ENCODE results near the gene CHRNA5.

GRCh38 chr15:78147402-78147870 lies 1.7 kb upstream of the IDH3A start:
- RRBS = no CpG with 5 or more reads among the region's 6 CpGs

- RRBS = 4% methylated on average over 40 of the region's 64 CpGs
Observed at GRCh38 chr15:78149439-78150340, 528 bp downstream of the IDH3A start.

GRCh38 chr15:78306375-78306948 lies 7.1 kb upstream of the SKIC8 start:
- RRBS = no CpG with 5 or more reads among the region's 6 CpGs

GRCh38 chr15:78501920-78502532 lies 5.4 kb upstream of the HYKK start:
- RRBS = no CpG with 5 or more reads among the region's 6 CpGs

DNA sequence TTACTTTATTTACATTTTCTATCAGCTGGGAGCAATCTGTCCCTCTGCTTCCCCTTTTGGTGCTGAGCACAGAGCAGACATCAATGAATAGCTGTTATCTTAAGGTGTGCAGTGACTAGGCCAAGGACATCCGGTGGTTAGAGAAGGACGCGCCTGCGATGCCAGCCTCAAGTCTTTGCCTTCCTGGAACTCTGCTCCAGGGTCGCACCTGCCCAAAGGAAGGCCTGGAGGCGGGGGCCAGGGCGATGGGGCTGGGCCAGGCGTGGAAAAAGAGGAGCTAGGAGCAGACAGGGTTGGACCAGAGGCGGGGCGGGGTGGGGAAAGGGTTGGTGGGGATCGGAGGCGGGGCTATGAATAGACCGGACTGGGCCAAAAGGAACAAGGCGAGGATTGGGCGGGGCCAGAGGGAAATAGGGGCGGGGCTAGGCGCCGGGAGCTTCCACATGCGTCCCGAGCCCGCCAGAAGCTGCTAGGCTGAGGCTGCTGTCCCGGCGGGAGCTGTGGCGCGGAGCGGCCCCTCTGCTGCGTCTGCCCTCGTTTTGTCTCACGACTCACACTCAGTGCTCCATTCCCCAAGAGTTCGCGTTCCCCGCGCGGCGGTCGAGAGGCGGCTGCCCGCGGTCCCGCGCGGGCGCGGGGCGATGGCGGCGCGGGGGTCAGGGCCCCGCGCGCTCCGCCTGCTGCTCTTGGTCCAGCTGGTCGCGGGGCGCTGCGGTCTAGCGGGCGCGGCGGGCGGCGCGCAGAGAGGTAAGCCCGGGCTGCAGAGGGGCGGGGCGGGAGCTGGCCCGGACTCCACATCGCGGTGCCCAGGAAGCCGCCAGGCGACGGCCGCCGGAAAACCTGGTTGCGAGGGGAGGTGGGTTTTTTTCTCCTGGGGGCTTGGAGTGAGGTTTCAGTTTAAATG lies at the start of gene CHRNA5:
Gene CHRNA5, plus strand, starts transcription at position 442 of the 904 bp plus-strand sequence.
- RRBS = 4% methylated on average over 17 of the region's 75 CpGs

GRCh38 chr15:78761348-78762194 lies 49.7 kb downstream of the ADAMTS7 start:
- RRBS = no CpG with 5 or more reads among the region's 12 CpGs

DNA sequence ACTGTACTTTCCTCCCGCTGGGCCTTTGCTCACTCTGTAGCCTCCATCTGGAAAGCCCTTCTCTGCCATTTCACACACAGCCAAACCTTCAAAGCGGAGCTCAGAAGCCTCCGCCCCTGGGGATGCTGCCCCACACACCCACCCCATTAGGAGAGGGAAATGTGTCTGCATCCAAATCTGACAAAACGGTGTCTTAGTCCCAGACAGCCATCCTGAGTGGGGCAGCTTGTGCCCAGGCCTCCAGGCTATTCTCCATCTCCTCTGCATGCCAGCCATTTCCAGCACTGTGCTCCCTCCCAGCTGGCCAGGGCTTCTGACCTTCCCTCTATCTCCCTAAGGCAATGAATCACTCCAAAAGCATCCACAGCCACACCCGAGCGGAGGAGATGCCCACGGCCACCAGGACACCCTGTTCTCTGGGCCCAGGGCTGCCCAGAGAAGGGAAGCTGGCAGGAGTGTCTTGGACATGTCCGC lies 13.0 kb downstream of the ADAMTS7 start:
- RRBS = no CpG with 5 or more reads among the region's 8 CpGs

GRCh38 chr15:78859746-78860488 lies 12.8 kb upstream of the MORF4L1 start:
- RRBS = 40% methylated on average over 1 of the region's 21 CpGs

- RRBS = no CpG with 5 or more reads among the region's 7 CpGs
Observed at GRCh38 chr15:78882908-78883346, 10.2 kb downstream of the MORF4L1 start.

- RRBS = no CpG with 5 or more reads among the region's 10 CpGs
Observed at GRCh38 chr15:78901976-78902850, 29.5 kb downstream of the MORF4L1 start.

DNA sequence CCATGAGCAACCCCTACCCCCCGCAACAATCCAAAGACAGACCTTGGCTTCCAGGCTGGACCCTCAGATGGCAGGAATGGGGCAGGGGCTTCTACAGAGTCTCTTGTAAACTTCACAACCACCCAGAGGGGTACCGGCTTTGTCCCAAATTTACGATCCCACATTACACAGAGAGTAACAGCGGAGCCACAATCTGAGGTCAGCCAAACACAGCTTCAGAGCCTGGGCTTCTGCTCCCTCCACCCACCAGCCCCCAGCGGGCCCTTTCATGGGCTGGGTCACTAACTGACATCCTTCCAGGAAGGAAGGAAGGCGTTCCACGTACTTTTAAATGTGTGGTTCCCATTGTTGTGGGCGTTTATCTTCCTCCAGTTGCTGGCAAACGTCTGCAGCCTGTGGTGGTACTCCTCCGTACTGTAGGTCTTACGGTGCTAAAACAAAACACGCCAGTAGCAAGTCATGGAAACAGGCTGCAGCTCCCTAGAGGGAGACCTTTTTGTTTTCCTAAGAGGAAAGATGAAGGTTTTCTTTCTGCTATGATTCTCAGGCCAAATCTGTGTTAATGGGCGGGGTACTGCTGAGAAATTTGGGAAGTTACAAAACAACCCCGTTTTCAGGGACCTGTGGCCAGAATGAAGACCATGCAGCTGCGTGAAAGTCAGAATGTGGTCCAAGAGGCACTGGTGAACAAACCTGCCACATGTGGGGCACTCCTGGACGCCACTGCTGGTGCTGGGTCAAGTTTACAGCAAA lies 7.7 kb downstream of the CTSH start:
- RRBS = no CpG with 5 or more reads among the region's 16 CpGs

- RRBS = no CpG with 5 or more reads among the region's 3 CpGs
Observed at GRCh38 chr15:79657769-79658185, 225.6 kb downstream of the MINAR1 start.

DNA sequence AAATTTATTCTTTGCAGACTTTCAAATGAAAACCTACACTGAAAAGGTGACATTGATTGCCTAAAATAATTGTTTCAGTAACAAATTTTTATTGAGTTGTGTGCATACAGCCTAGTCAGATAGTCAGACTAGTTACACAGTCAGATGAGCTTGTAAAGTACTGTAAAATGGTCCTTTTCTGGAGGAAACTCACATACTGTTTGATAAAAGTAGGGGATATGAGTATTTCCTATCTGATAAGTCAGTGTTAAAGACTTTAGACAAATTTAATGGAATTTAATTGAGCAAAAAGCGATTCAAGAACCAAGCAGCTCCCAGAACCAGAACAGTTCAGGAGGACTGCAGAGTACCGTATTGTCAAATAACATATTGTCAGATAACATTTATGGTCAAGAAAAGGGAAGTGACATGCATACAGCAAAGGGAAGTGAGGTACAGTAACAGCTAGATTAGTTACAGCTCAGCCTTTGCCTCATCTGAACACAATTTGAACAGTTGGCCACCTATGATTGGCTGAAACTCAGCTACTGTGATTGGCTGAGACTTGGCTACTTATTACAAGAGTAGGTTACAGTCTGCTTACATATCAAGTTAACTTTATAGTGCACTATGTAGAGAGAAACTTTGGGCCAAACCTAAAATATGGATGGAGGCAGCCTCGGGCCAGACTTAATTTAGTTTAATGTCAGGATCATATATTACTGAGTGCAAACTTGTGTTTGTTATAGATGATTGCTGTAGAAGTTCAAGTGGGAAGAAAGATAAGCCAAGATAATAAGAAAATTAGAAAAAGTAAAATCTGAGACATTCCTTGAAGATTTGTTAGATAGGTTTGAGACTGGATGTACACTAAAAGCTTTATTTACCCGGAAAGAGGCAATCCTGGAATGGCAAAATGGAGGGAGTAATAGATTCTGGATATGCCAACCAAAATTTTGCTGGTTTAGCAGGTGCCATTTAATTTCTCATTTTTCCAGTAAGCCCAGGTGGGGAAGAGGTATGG lies 22.0 kb downstream of the ZFAND6 start:
- RRBS = no CpG with 5 or more reads among the region's 4 CpGs

DNA sequence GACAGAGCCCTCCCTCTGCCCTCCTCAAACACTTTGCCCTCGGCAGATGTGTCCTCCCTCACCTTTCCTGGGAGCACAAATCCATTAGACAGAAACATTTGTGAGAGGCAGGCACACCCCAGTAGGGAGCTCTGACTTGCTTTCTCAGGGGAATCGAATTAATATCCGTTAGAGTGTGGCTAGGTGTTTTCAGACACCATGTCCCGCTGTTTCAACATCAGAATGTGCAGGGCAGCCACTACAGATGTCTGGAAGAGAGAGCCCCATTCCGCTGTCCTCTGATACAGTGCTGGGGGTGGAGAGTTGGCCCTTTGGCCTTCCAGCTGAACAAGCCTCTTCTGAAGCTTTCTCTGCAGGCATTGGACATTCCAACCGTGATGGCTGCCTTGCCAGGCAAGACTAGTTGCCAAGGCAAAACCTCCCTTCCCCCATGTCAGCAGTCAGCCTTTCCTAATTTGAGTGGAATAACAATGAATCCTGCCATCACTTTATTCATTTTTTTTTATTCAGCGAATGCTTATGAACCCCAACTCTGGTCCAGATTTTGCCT lies 1.5 kb downstream of the FAH start:
- RRBS = no CpG with 5 or more reads among the region's 7 CpGs

GRCh38 chr15:80246261-80246932 lies 5.6 kb downstream of the CTXND1 start:
- RRBS = no CpG with 5 or more reads among the region's 10 CpGs

DNA sequence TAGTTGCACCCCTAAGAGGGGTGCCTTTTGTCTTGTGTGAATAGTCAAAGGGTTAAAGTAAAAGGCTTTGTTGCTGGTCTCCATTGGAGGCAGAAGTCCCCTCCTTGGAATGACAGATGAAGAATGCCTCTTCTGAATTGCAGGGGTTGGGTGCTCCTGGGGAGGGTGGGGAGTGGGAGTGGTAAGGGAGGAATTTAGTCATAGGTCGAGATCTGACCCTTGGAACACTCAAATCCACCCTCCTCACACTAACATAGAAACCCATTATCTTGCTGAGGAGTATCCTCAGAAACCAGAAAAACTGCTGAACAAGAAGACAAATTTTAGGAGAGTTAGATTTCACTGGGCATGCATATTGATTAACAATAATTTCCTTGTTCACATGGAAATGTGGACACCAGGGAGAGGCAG lies 4.7 kb downstream of the CTXND1 start:
- RRBS = no CpG with 5 or more reads among the region's 1 CpG

DNA sequence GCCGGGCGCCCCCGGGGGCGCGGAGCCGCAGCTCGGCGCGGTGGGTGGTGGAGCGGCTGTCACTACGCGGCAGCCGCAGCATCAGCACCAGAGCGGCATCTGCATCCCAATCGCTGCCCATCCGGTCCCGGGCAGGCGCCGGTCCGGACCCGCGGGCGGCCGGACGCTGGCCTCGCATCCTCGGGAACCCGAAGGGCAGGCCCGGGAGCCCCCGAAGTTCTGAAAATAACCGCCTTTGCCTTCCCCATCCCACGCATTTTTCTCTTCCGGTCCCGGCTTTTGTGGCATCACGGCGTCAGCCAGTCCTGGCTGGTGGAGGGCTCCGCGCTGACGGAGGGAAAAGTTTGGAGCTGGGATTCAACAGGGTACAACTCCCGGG lies 427 bp downstream of the ARNT2 start:
- RRBS = 3% methylated on average over 21 of the region's 40 CpGs

DNA sequence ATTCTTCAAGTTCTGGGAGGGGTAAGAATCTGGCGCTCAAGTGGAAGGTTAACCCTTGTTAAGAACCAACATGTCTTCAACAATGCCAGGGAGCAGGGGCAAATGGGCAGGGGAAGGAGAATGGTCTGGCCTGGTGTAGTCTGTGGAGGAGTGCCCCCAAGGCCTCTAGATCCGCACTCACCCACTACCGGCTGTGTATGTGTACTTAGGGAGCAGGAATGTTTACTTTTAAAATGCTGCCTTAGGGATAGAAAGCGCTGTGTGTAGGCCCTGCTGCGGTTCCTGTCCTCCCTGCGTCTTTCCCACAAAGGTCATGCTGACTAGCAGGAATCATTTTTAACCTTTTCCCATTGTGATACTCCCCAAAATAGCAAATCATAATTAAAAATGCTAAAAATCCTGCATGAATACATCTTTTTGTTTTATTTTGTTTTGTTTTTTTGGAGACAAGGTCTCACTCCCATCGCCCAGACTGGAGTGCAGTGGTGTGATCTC lies 36.0 kb upstream of the CEMIP start:
- RRBS = no CpG with 5 or more reads among the region's 7 CpGs

DNA sequence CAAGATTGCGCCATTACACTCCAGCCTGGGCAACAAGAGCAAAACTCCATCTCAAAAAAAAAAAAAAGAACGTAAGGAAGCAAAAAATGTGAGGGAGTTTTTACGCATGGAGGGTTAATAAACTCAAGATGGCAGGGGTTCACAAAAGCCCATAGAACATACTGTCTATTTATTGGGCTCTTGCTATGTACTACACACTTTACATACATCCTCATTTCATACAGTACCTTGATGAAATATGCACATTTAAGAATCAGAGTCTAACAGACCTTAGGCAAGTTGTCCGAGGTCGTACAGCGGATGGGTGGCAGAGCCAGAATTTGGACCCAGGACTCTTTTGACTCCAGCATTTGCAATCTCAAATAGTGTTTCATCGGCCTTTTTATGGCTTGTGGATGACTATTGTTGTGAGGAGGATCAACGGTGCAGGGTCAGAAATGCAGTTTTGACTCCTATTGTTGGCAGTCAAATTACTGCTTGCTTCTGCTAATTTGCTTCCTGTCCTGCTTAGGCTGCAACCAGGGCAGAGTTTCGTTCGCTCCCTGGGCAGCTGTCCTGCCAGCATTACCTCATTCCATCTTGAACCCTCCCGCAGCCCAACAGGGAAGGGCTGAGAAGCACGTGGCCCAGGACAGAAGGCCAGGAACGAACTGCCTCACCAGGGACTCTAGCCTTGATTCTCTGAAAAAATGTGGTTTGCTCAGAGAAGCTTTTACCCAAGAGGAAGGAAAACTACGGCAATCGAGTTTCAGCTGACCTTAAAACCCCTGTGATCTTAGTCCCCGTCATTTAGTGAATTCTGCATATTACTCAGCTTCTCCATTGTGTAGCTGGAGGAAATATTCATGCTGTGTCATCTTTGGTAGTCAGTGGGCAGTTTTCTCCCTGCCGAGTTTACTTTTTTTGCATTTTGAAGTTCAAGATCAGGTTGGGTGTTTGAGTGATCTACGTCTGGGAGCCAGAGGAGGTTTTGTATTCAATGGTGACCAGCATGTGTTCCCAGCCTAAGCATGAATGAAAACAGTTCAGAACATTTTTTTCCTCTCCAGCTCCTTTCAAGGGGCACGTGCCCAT lies 22.7 kb downstream of the TLNRD1 start:
- RRBS = no CpG with 5 or more reads among the region's 19 CpGs

GRCh38 chr15:81032980-81033270 lies 32.2 kb downstream of the TLNRD1 start:
- RRBS = no CpG with 5 or more reads among the region's 1 CpG

Measured in GM06990 (cell line).